ENCODE data around the gene FA2H.

GRCh38 chr16:72027550-72028389 is 19.2 kb downstream of the DHODH start:
- PRO-cap: no peak

- PRO-cap: no peak
These were observed 249.8 kb downstream of the ZFHX3 start for GRCh38 chr16:72797902-72798664.

- PRO-cap: no peak
These were observed 194.4 kb downstream of the ZFHX3 start for GRCh38 chr16:72853433-72854024.

- PRO-cap: no peak
These were observed 169.6 kb downstream of the ZFHX3 start for GRCh38 chr16:72878219-72878912.

GRCh38 chr16:72927313-72928195 is 120.4 kb downstream of the ZFHX3 start:
- PRO-cap: no peak

DNA sequence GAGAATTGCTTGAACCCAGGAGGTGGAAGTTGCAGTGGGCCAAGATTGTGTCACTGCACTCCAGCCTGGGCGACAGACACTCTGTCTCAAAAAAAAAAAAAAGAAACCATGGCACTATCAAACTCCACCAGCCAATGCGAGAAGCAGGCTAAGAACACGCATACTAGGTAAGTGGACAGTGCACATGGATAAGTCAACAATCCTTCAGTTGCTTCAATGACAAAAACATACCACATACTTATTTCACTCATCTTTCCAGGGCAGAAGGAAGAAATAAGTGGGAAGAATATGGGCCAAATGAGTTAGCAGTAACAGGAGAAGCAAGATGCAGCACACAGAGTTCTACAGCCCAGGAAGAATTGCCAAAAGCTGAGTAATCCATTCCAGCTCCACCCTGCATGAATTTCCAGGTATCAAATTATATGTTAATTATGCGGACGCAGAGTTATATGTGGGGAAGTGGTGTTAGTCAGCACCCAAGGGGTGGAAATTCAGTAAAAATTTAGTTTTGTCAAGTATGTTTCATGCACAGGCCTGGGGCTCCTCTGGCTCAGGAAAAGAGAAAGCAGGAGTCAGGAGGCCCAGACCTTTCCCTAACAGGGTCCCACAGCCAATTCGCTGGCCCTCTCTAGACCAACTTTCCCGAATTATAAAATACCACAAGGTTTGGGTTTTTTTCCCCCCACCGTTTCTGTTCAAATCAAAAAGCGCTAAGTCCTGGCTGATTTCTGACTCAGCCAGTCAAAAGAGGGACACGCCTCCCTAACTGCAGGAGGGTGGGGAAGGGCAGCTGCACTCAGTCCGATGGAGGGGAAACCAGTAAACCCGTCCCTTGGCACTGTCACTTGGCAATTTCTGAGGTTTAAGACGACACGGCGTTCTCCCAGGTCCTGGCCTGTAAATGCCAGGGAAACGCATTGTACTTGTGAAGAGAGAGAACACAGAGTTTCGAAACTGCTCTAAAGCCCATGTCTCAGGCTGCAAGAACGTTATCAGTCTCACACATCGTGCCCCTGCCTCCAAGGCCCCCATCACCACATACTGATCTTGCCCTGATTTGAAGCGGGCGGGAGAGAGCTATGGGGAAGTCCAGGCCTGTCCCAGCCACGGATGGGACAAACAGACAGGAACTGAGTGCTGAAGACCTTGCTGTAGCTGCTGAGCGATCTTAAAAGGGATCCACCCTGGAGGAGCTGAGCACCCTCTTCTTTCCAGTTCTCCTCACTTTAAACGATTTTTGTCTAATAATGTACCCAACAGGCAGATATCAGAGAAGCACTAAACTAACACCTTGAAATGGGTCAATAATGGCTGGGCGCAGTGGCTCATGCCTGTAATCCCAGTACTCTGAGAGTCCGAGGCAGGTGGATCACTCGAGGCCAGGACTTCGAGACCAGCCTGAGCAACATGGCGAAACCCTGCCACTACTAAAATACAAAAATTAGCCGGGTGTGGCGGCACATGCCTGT is 58.0 kb downstream of the ZFHX3 start:
- PRO-cap: no peak

DNA sequence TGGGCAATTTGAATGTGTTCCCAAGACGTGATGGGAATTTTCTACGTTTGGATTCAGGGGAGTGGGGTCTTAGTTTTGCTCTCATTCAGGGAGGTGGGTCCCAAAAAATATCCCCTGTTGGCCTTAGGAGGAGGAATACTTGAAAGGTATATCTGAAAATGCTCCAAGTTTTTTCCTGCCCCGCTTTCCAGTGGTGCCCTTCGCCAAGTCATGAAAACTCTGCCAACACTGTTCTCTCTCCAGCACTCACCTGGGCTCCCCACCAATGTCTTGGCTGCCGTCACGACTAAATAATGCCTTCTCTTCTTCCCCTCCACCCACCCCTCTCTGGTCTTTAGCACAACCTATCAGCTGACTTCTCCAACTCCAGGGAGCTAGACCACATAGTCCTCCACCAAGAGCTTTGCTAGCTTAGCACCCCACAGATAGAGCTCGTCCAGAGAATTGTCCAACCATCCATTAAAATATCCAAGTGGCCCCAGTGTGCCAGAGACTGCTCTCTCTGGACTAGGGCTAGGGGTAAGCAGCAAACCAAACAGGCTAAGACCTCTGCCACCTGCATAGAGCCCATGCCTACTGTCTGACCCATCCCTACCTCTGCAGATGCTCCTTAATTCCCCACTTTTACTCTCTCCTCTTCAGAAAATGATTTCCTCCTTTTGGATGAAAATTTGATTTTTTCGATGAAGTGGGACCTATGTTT is 30.5 kb downstream of the ZFHX3 start:
- PRO-cap: no peak

DNA sequence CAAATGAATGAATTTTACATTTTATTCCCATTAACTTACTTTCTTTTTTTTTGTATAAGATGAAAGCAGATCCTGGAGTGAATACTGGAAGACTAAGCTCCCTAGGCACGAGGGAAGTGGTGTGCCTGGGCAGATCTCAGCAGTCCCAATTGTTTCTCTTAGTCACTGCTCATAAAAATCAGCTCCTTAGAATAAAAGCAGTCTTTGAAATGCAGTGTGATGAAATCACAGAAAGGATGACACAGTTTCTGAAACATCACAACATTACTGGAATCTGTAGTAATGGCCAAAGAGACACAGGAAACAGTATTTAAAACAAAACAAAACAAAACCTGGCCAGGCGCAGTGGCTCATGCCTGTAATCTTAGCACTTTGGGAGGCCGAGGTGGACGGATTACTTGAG is 34.6 kb upstream of the ZFHX3 start:
- PRO-cap: no peak

GRCh38 chr16:73173336-73173647 is 125.4 kb upstream of the ZFHX3 start:
- PRO-cap: no peak

DNA sequence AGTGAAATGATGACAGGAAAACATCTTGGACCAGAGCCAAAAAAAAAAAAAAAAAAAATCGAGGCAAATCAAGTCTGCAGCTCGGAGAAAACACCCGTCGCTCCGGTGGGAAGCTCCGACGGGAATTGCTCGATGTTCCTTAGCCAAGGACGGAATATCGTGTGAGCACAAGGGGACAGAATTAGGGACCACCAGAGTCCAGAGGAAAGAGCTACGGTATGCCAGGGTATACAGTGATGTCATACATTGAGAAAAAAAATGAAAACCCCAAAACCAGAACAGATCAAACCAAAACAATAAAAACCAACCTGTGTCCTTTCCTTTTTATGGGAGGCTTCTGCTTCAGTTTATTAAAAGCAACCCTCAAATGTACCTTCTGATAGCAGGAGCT is 185.1 kb upstream of the ZFHX3 start:
- PRO-cap: unidirectional peak, plus-strand start at position 97 of the sequence

DNA sequence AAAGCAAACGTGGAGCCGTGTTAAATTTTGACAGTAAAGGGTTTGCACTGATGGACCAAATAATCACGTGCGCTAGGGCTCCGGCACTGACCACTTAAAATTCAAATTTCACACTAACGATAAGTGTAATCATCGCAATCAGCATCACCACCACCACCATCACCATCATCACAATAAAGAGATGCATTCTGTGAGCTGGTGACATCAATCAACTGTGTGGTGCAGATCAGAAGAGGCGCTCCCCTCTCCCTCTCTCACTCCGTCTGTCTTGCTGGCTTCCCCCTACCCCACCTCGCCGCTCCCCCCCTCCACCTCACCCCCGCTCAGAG is 405.9 kb upstream of the PSMD7 start:
- PRO-cap: no peak

GRCh38 chr16:74407005-74407739 is 14.1 kb downstream of the CLEC18B start:
- PRO-cap: unidirectional peak, minus-strand start at chr16:74407195

- PRO-cap: unidirectional peak, minus-strand start at chr16:74736772
These were observed 36.1 kb upstream of the MLKL start for GRCh38 chr16:74736645-74737219.

DNA sequence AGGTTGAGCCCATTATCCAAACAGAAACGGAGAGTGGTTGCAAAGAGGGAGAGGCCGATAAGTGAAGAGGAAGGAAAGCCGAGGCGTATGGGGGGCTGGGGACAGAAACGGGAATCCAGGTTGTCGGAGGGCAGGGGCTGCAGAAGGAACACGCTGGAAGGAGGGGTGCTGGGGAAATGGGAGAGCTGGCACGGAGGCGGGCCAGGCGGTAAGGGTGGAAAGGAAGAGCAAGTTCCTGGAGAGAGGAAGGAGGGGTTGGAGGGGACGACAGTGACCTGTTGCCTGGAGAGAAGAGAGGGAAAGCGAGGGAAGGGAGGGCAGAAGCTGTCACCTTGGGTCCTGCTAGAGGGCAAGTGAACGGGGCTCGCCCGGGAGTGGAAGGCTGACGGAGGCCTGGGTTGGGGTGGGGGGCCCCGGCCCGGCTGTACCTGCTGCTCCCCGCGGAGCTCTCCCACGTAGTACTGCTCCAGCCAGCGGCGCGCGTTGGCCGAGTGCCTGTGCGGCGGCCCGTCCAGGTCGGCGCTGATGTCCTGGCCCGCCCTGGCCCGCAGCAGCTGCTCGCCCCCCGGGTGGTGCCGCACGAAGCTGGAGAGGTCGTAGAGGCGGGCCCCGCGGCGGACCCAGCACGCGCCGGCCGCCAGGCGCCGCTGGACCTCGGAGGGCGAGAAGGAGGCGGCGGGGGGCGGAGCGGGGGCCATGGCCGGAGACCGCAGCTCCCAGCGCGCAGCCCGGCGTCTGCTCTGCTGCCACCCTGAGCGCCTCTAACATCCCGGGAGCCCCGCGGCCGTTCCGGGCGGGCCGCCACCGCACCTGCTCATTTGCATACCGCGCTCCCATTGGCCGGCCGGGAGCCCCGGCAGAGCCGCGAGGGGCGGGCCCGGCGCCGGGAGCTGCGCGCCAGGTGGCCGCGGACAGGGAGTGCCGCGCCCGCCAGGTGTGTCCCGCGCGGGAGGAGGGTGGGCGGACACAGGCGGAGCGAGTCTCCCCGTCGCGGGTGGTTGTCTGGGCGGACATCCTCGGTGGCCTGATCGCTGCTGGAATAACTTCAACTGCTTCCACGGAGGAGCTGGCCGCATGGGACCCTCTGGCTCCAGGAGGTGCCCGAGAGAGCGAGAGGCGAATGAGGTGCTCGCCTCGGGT is at the start of gene FA2H:
Gene FA2H, minus strand, starts transcription at position 763 of the 1,140 bp plus-strand sequence.
- PRO-cap: bidirectional peak, plus-strand start at position 123 of the sequence, minus-strand start at position 150 of the sequence; bidirectional peak, plus-strand start at position 967 of the sequence, minus-strand start at position 763 of the sequence

DNA sequence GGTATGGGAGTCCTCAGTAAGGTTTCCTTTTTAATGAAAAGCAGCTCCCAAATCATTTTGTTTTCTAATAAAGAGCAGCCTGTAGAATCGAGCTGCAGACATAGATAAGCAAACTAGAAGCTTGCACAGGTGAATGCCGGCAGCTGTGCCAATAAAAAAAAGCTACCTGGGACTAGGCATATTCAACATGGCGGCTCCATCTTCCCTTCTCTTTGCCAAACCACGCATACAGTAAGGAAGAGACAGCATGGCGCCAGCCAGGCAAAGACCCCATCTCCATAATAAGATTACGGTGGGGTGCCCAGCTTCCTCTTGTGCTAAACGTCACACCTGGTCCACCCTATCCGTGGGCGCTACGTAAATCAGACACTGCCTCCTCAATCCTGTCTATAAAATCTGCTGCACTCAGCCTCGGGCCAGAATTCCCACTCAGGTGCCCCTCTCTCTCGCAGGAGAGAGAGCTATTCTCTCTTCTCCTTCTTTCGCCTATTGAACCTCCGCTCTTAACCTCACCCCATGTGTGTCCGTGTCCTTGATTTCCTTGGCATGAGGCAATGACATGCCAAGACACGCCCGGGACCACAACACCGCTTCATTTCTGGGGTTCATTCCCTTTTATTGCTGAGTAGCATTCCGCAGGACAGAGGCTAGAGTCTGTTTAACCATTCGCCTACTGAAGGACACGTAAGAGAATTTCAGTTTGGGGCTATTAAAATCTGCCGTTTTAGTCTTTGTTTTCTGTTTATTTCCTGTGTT is 92.9 kb upstream of the FA2H start:
- PRO-cap: bidirectional peak, plus-strand start at position 419 of the sequence, minus-strand start at position 278 of the sequence

DNA sequence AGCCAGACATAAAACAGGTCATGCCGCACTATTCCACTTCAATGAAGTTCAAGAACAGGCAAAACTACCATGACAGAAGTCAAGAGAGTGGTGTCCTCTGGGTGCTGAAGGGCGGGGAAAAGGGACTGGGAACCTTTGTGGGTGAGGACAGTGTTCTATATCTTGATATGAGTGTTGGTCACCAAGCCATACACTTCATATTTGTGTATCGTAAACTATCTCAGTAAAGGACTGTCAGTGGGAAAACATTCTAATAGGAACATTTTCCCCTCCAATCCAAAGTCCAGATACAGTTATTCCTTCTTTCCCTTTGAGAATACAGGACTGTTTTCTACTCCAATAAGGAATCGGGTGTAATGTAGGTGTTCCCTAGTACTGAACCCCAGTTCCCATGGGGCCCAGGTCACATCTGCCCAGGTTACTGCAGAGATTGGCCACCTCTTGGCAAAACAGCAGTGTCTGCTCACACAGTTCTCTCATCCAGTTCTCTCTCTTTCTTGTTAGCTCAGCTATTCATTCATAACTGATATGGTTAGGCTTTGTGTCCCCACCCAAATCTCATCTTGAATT is 78.1 kb downstream of the WDR59 start:
- PRO-cap: no peak

DNA sequence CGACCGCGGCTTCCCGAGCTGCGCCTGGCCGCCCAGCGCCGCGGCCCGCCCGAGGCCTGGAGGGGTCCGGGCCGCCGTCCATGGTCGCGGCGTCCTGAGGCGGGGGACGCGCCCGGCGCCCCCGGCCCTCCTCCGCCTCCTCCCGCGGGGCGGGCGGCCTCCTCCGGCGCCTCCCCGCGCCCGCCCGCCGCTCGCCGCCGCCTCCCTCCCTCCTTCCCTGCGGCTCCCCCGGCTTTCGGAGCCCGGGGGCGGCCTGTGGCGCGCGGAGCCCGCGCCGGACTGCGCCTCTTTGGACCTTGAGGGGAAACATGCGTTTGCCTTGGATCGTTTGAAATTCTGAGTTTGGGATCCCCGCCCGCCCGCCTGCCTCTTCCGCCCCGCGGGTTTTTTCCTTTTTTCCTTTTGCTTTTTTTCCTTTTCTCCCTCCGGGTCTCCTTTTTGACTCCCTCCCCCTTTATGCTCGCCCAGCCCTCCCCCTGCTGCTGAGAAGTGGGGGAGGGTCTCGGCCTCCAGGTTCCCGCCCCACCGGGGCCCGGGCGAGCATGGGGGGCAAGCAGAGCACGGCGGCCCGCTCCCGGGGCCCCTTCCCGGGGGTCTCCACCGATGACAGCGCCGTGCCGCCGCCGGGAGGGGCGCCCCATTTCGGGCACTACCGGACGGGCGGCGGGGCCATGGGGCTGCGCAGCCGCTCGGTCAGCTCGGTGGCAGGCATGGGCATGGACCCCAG is 469 bp downstream of the ZNRF1 start:
- PRO-cap: bidirectional peak, plus-strand start at position 234 of the sequence, minus-strand start at position 133 of the sequence; unidirectional peak, minus-strand start at position 281 of the sequence

DNA sequence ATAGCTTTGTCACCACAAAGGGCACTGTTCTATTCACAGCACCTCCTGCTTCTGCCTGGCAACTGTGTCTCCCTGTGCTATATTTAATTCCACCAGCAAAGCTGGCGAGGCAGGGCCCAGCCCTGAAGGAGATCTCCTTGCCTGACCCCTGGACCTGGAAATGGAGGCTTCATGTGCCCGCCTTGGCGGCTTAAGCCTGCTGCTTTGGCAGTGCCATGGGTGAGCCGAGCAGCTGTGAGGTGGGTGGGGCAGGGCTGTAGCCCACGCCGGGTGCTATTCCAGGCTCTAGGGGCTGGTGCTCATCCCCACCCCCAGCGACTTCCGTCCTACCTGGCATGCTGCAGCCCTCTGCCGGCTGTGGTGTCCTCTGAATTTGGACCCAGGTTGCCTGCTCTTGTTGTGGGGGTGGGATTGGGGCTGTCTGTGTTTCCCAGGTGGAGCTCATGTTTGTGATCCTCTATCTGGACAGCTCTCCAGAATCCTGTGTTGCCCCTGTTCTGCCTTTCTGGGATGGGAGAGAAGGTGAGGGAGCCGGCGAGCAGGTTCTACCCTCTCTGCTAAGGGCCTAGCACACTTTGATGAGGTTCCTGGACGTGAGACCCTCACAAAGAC is 6.6 kb downstream of the LDHD start:
- PRO-cap: no peak

GRCh38 chr16:75254274-75254932 is 3.0 kb upstream of the BCAR1 start:
- PRO-cap: bidirectional peak, plus-strand start at chr16:75254656, minus-strand start at chr16:75254676

GRCh38 chr16:75483107-75483757 is 12.0 kb downstream of the CHST6 start:
- PRO-cap: no peak

Measured in gallbladder (tissue), 1 donor.